GM23248 (cell line): ENCODE measurements around the gene SETD7.

DNA sequence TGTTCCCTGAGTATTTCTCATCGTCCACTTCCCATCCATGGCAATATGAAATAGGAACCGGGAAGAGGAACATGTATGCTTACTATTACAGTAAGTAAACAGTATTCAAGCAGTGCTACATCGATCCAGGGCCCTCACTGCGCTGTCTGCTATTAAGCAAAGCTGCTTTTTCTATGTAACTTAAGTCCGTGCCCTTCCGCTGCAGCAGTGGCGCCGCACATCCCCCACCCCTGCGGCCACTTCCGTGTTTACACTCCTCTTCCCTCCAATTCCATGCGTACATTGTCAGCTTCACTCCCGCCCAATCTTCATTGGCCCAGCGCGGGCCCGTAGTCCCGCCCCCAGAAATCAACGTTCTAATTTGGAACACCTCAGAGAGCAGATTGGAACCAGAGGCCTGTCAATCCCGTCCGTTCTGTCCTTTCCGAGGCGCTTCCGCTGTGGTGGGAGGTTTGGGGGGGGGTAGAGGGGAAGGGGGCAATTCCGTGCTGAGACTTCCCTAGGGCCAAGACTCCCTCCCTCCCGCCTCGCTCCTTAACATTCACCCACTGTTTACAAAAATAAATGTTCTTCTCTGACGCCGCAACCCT is 67.2 kb downstream of the NOCT start:
- RAMPAGE, long total RNA, result no peak

DNA sequence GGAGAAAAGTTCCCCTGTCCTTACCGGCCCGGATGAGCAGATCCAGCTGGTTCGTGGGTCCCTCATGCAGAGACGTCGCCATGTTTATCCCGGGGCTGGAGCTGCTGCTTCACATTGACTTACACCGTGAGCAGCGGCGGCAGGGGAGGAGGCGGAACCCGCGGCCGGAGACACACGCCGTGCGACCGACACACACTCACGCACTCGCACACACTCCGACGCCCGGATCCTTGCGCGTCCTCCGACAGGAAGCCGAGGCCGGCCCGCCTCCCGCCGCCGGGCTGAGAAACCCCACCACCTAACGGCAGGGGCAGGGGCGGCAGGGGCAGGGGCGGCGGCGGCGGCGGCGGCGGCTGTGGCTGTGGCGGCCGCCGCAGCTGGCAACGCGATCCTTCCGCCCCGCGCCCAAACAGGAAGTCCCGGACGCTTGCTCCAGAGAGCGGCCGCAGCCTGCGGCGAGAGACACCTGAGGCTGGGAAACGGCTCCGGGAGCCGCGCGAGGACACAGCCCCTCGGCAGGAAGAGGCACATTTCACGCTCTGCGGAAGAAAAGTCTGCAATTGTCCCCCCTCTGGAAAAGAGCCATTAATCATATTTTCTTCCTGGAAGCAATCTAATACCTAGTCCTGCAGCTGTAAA is 68.6 kb downstream of the NOCT start:
- RAMPAGE, long total RNA, result start-site peak on the minus strand centred at position 170 of the sequence, 134 bp wide, 115 and 32 reads in 2 replicates

DNA sequence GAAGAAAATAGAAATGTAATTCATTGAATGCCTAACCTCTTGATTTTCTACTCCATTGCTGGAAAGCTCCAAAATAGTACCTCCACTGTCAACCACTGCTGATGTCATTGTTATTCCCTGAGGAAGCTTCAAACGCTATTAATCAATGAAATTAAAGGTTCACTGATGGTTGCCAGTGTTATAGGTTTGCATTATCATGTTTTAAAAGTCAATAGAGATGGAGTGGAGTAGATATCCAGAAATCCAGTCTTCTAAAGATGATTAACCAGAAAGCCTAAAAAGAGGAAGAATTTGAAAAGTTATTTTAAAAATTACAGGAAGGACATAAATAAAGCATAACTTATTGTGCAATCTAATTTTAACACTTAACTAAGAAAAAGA is 39.4 kb downstream of the ELF2 start:
- RAMPAGE, long total RNA, result no peak

DNA sequence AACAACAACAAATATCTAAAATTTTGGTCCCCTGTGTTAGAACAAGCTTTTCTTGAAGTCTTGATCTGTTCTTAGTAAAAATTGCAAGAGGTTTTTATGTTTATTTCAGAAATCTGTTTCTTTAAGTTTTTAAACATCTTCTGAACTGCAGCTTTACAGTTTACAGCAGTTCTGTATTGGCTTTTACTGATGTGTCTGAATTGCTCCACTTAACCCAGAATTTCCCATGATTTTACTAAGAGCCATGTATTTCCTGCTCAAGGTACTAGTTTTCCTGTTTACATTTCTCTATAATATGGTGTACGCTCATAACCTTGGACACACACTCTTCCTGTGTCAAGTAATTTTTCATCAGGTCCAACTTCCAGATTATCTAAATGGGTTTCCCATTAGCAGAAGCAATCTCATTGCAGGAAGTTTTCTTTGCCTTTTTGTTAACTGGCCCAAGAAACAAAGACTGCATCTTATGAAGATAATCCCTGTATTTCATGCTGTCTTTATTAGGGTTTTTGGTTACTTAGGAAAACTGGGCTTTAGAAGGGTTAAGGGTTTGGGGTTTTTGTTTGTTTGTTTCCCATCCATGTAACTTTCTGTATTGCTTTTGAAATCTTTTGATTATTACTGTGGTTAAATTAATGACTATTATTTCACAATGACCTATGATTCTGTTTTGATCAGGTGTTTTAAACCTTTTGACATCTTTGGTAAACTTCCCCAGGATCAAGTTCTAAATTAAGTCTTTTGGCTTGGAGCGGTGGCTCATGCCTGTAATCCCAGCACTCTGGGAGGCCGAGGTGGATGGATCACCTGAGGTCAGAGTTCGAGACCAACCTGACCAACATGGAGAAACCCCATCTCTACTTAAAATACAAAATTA is 12.1 kb downstream of the ELF2 start:
- RAMPAGE, long total RNA, result no peak

DNA sequence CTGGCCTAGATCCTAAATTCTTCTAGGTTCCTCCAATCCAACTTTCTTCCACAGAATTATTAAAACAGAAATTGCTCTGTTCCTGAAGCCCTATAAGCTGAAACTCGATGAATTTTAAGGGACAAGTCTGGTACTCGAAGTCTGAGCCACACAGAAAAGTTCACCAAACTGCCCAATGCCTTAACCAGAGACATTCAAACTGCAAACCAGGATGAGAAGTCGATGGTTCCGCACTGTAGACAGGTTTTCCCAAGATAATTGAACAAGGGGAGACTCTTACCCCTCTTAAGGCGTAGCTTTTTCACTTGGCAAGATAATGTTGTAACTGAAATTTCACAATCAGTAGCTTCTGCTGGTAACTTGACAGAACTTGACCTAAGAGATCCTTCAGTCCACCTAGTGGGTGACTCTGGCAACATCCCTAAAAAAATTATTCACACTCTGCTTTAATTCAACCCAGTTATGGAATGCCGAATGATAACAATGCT is 9.4 kb downstream of the ELF2 start:
- RAMPAGE, long total RNA, result no peak

GRCh38 chr4:139357130-139357550 is 54.9 kb upstream of the NDUFC1 start:
- RAMPAGE, long total RNA, result no peak

DNA sequence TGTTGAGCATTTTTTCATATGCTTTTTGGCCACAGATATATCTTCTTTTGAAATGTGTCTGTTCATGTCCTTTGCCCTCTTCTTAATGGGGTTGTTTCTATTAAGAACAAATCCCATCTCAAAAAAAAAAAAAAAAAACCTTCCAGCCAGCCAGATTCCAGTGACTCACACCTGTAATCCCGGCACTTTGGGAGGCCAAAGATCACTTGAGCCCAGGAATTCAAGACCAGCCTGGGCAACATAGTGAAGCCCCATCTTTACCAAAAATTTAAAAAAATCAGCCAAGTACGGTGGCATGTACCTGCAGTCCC is 5.0 kb downstream of the RAB33B start:
- RAMPAGE, long total RNA, result no peak

DNA sequence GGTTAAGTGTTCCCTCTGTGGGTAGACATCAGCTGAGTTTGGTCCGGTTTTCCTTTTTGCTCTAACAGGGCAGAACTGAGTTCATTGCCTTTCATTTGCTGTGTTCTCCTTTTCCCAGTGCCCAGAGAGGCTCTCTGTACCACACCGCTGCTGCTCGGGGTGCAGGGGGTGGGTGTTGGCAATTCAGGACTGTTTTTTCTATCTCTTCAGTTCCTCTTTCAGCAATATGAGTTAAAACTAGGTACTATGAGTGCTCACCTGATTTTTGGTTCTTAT is 17.3 kb downstream of the RAB33B start:
- RAMPAGE, long total RNA, result no peak

DNA sequence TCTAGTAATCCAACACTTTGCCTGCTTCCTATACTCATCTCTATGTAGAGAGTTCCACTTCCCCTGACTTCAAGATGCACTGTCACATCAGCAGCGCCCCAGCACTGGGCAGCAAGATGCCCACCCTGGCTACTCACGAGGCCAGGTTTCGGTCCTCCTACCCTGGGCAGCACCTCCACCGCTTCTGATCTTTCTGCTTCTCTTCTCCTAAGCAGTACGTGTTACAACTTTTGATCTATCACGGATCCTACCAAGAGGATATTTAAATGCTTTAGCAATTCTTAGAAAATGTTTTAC is 24.7 kb downstream of the SETD7 start:
- RAMPAGE, long total RNA, result no peak

GRCh38 chr4:139556023-139556690 is at the start of gene SETD7:
SETD7 (minus strand) TSS chr4:139556219.
- RAMPAGE, long total RNA, result start-site peak on the minus strand at chr4:139556162-139556230, 843 and 784 reads in 2 replicates

- RAMPAGE, long total RNA, result no peak
Measured at GRCh38 chr4:139556691-139557619, 936 bp upstream of the SETD7 start.

DNA sequence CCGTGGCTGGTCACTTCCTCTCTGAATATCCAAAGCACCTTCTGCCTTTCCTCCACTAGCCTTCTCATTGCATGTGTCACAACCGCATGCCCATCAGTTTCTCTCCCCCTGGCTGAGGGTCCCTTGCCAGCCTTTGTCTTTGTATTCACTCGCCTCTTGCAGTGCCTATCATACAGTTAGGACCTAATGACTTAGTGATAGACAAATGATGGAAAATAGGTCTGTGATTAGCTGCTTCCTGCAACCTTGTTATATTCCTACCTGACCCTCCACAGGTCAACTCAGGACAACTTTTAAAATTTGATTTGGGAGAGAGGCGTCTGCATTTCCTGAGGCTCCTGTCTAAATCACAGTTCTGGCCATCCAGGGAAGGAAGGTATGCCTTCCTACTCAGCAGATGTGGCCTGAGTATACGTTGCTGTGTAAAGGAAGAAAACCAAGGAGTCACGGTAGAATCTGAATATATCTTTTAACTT is 92.3 kb downstream of the MGST2 start:
- RAMPAGE, long total RNA, result no peak

GRCh38 chr4:139956332-139956960 is 197.5 kb downstream of the MAML3 start:
- RAMPAGE, long total RNA, result no peak

DNA sequence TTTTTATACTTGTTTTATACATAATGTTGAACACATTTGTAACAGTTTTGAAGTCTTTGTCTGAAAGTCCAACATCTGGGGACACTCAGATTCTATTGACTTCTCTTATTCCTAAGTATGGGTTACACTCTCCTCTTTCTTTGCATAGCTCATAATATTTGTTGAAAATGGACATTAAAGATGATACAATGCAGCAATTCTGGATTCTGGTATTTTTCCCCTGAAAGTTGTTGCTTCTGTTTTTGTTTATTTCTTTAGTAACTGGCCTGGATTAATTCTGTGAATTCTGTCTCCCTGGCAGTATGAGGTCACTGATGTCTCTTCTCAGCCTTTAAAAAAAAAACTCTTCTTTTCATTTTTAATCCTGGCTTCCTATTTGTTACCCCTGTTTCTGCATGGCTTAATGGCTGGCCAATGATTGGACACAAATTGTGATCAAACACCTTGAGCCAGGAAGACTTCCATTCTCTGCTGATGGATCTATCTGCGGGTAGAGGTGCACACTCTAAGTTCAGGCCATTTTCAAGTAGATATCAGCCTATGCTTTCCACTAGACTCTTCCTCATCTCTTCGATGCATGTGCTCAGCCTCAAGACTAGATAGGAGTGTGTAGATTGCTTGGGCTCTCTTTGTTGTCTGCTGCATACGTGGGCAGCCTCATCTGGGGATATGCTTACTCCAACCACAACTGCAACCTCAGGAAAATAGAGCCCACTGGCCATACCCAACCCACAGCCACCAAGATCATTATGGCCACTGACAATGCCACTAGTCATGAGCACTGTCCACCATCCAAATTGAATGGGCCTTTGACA is 155.3 kb downstream of the MAML3 start:
- RAMPAGE, long total RNA, result no peak

- RAMPAGE, long total RNA, result no peak
Measured at GRCh38 chr4:140019283-140019925, 134.6 kb downstream of the MAML3 start.

- RAMPAGE, long total RNA, result no peak
Measured at GRCh38 chr4:140048546-140048849, 105.5 kb downstream of the MAML3 start.

GRCh38 chr4:140242626-140243214 is 88.7 kb upstream of the MAML3 start:
- RAMPAGE, long total RNA, result no peak

DNA sequence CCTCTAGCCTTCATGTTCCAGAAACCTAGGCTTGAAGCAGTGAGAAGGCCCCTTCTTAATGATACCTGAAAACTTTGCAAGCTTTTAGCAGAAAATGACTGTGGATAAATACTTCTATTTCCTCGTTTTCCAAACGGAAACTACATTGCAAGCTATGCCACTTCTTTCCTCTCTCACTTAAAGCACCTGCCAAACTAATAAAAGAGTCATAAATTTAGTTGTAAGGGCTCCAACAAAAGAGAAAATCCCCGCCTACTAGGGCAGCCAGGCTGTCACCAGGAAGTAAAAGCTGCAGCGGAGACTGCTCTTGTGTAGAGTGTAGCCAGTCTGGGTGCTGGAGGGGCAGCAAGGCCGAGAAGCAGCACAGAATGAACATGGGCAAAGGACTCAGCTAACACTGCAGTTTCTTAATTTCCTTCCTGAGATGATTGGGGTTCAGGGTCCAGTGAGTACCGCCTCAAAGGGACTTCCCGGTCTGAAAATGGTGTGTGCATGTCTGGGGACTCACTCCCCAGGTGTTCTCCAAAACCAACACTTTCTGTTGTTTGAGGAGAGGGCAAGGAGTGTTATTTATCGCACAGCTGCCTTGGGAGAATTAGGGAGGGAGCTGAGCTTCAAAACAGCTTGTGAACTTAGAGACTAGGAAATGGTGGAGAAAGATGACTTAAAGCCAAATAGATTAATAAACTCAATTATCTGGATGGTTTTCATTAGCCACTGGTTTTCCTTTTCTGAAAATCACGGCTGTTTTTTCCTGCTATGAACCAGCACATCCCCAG is 89.4 kb upstream of the MAML3 start:
- RAMPAGE, long total RNA, result no peak

DNA sequence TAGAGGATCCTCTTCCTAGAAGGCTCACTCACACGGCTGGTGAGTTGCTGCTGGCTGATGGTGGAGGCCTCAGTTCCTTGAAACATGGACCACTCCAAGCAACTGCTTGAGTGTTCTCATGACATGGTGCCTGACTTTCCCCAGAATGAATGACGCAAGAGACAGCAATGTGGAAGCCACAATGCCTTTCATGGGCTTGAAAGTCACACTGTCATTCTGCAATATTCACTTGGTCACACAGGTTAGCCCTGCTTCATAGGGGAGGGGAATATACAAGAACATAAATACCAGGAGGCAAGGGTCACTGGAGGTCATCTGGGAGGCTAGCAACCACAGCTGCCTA is 97.0 kb upstream of the MAML3 start:
- RAMPAGE, long total RNA, result no peak

DNA sequence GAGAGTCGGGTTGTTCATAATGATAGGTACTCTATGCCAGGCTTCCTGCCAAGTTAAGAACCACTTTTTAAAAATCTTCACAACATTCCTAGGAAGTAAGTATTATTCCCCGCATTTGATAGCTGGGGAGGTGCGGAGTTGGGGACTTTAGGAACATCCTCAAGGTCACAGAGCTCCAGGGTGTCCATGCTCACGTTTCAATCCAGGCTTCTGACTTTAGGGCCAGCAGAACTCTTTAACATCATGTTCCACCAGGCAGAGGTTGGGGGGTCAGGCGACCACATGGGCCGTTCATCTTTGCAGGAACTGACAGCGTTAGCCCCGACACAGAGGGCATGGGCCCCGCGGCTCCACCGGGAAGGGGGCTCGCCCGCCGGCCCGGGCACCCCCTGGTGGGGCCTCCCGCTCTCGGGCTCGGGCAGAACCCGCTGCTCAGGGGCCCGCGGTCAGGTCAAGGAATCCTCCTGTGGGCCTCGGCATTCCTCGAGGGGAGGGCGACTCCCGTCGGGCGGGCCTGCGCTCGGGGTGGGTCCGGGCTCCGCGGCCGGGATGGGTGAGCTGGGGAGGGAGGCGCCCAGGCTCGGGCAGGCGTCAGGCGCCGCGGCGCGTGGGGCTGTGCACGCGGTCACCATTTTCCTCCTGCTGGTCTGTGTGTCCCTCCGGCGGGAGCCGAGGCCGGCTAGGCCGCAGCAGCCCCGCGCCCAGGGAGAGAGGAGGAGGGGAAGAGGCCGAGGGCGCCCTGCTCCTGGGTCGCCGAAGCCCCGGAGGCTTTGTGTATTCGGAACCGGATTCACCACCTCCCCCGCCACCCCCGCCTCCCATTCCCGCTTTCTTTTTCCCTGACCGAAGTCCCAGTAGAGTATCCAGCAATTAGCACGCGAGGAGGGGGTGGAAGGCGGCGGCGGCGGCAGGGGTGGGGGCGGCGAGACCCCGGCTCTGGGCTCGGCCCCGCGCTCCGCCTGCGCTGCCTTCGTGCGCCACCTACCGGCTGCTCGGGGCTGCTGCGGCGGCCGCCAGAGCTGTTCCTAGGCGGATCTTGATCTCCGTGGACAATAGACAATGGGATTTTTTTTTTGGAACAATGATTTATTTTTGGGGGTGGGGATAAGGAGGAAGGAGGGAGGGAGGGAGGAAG is 98.8 kb upstream of the MAML3 start:
- RAMPAGE, long total RNA, result no peak